Metanephros (tissue), 2 donors: ENCODE data around the gene MICALL1.

- RAMPAGE, long total RNA = no peak
Measured at GRCh38 chr22:37198277-37199266, 10.5 kb upstream of the C1QTNF6 start.

GRCh38 chr22:37283312-37283897 lies 1.1 kb downstream of the CYTH4 start:
- RAMPAGE, long total RNA = no peak

- RAMPAGE, long total RNA = no peak
Measured at GRCh38 chr22:37284082-37284788, 1.9 kb downstream of the CYTH4 start.

- RAMPAGE, long total RNA = no peak
Measured at GRCh38 chr22:37286821-37287210, 4.5 kb downstream of the CYTH4 start.

DNA sequence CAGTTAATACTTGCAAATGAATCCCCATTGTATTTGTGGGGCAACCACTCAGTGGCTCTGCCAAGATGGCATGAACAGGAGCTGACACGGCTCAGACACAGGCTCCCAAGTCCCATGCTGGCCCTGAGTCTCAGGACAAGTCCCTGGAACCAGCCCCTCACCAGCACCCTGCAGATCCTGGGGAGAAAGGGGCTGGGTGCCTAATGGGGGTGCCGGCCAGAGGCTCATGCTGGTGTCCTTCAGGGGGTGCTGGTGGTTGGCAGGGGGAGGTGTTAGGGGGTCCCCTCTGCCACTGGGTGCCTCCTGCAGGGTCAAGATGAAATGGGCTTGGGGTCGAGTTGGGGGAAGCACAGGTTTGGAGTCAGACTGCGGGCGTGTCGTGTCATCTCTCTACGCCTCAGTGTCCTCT lies 11.2 kb downstream of the CYTH4 start:
- RAMPAGE, long total RNA = no peak

DNA sequence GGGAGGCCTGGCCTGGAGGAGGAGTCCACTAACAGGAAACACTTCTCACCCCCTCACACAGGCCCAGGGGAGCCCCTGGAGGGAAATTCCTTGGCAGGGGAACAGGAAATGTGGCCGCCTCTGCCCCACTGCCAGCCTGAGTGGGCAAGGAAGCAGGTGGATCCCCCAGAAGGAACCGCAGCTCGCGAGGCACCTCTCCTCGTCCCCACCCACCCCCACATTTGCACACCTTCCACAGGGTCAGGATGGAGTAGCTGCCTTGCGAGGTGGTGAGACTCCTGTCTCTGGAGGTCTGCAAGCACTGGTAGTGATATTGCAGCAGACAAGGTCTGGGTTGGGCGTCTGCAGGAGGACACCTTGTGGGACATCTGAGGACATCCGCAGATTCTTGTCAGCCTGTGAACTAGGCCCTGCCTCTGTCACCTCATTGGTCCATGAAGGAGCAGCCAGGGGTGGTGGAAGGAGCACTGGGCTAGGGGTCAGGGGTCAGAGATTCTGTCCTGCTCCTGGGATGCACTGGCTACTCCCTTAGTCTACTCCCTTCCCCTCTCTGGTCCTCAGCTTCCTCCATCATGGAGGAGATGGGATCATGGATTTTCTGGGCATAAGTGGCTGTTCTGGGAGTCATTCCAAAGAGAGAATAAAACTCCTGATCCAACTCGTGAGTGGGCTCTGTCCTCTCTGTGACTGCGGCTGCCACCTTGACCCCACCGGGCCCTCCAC lies 32.5 kb downstream of the CYTH4 start:
- RAMPAGE, long total RNA = no peak

DNA sequence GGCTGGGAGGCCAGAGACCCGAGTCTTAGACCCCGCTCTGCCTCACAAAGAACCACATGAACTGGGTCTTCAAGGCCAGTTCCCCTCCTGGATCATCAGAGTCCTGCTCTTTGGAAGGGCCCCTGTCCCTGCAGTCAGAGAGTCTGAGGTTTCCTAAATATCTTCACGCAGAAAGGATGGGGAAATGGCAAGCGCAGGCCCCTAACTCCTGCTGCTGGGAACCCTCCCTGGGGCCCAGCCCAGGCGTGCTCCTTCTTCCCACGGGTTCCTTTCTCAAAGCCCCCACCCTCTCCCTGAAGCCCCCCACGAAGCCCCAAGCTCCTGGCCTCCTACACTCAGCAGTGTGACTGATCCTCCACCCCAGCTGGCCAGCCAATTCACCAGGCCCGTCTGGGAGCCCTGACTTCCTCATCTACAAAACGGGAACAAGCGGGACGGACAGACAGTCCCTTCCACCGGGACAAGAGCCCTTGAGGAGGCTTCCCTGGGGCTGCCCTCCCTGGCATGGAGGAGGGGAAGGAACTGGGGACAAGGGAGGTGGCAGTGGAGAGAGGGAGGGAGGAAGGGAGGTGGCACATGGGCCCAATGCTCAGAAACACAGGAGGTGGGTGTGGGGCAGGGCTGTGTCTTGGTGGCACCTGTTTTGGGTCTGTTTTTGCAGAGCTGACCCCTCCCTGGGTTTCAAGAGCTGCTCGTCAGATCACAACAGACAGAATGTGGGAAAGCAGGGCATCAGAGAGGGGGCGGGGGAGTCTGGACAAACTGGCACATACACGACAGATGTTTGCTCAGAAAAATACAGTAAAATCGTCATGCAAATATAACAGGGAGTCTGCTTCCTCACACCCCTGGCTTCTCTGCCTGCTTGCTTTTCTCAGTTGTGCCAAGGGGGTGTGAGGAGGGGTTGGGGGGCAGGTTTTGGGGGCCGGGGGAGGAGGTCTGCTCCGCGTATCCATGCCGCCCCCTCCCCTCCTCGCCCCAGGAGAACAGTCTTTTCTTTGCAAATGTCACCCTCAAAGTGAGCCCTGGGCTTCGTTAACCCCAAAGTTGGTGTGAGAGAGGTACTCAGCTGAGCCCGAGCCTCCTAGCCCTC lies 56.9 kb downstream of the ELFN2 start:
- RAMPAGE, long total RNA = no peak

GRCh38 chr22:37469333-37470280 lies 16.6 kb downstream of the MFNG start:
- RAMPAGE, long total RNA = no peak

DNA sequence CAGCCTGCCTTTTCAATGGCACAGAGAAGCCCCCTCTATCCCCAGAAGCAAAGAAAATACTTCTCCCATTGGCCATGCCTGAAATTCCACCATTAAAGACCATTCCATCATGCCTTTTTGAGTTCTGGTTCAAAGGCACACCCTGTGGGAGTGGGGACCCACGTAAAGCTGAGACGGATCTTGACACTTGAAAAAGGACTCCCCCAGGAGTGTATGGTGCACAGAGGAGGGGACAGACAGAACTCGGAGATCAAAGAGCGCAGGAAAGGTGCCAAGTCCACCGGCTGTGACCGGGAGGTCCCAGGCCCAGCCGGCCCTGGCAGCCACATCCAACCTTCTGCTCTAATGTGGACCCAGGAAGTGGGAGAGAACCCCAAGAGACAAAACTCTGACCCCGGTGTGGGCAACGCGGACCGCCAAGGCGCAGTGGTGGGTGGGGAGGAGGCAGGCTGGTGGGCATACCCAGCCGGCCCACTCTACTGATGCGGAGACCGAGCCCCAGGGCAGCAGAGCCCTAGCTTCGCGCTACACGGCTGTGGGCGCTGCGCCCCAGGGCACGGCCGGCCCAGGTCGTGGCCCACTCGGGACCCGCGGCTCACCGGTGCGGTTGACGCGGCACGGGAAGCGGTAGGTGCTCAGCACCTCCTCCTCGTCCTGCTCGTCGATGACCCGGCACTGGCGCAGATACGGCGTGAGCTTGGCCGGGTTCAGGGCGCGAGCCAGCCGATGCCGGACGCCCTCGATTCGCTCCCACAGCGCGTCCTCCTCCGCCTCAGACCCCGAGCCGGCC lies 653 bp downstream of the CARD10 start:
- RAMPAGE, long total RNA = no peak

DNA sequence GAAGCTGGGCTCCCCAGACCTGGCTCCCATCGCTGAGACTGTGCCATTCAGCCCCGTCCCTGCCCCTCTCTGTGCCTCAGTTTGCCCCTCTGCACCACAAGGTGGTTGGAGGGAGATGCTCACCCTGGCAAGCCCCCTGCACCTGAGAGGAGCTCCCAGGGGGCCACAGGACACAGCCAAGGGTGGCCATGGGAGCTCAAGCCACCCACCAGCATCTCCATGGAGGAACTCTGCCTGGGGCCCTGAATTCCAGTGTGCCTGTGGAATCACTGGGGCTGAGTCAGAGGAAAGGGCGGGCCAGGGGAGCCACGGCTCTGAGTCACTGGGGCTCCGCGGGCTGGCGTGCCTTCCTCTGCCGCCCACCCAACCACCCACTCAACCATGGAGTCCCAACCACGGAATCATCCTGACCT lies 6.1 kb upstream of the CARD10 start:
- RAMPAGE, long total RNA = no peak

DNA sequence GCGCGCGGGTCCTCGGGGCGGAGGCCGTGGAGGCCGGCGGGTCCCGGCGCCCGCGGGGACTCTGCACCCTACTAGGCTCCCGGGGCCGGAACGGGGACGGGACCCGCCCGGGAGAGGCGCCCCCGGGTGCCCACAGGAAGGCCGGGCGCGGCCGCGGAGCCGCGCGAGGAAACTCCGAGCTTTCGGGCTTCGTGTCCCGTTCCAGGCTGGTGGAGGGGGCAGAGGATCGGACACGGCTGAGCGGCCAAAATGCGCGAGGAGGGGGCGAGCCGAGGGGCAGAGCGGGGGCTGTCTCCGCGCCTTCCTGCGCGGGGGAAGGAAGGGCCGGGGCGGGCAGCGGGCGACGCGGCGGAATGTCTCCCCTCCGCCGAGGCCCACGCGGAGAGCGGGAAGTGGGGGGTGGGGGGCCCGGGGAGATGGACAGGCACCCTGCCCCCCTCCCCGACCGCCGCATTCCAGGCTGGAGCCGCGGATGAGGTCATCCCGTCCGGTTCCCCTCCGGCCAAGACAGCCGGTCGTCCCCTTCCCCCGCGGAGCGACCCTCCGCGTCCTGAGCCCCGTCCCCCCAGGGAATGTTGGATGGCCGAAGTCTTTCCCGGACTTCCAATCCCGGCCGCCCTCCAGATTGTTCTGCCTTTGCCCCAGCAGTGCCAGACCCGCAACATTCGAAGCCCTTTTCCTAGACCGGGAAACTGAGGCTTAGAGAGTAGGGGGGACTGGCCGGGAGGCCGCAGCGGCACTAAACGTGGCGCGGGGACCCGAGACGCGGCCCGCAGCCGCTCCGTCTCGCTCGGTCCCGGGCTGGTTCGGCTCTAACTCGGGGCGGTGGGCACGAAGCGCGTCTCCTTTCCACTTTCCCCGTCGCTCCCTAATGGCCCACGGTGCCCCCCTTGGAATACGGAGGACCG lies 575 bp downstream of the CDC42EP1 start:
- RAMPAGE, long total RNA = no peak

DNA sequence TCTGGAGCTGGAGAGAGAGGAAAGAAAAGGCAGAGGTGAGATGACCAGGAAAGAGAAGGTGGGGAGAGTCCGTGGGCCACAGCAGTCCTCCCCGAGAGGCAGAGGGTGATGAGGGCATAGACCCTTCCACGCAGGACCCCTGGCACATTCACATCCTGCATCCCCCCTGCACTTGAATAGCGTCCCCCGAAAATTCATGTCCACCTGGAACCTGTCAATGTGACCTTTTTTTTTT lies 2.8 kb downstream of the LGALS2 start:
- RAMPAGE, long total RNA = no peak

DNA sequence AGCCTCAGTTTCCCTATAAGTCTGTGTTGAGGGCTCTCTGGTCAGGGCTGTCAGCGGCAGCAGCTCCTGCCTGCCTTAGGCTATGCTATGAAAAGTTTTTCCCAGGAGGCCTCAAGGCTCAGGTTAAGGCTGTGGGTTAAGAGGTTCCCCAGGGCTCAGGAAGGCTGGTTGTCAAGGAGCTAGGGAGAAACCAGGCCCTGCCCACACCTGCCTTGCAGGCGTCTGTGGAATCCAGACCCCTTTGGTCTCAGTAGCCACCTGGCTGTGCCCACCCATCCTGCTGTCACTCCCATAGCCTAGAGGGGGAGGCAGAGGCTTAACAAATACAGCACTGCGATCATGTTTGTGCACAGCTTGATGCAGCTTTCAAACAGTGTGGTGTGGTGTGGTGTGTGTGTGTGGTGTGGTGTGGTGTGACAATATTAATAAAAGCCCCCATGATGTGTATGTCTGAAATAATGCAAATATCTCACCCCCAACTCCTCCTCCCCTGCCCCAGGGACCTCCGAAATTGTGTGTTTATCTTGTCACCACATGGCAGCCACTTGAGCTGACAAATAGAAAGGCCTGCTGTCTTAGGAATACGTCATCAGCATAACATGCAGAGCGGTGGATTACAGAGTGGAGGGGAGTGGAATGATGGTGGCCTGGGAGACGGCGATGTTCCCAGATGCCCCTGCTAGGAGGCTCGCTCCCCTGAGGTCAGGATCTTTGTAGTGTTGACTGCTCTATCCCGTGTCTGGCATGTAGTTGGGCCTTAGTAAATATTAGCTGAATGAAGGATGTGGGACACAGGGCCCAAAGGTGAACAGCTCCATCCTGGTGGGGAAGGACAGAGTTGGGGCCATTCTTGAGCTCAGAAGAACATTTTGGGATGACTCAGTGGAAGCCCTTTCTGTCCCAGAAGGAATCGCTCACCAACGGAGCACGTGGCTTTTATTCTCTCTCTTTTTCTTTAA lies 2.7 kb downstream of the PDXP start:
- RAMPAGE, long total RNA = no peak

DNA sequence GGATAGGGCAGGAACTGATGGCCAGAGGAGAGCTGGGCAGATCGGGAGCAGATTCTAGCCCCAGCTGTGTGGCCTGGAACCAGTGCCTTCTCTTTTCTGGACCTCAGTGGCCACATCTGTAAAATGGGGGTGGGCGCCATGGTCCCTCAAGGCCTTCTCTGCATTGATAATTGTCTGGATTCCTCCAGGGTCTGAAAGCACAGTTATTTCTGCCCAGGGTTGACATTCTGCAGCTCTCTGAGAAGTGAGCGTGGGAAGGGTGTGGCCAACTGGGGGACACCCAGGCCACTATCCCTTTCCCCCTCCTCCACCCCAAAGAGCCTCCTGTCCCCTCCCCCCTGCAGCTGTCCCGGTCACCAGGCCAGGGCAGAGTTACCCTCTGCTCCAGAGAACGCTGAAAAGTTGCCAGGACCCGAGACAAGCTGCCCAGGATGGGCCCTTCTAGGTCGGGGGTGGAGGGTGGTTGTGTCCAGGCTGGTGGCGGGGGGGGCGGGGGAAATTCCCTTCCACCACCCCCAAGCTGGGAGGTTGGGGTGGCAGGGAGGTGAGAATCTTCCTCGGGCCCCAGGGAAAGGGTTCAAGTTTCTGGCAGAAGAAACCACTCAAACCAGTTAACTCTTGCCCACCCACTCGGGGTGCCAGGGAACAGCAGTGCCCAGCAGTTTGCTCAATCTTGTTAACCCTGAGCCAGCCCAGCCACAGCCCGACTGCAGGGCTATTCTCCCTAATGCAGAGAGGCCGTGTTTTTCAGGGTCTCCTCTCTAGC lies 491 bp downstream of the LGALS1 start:
- RAMPAGE, long total RNA = no peak

DNA sequence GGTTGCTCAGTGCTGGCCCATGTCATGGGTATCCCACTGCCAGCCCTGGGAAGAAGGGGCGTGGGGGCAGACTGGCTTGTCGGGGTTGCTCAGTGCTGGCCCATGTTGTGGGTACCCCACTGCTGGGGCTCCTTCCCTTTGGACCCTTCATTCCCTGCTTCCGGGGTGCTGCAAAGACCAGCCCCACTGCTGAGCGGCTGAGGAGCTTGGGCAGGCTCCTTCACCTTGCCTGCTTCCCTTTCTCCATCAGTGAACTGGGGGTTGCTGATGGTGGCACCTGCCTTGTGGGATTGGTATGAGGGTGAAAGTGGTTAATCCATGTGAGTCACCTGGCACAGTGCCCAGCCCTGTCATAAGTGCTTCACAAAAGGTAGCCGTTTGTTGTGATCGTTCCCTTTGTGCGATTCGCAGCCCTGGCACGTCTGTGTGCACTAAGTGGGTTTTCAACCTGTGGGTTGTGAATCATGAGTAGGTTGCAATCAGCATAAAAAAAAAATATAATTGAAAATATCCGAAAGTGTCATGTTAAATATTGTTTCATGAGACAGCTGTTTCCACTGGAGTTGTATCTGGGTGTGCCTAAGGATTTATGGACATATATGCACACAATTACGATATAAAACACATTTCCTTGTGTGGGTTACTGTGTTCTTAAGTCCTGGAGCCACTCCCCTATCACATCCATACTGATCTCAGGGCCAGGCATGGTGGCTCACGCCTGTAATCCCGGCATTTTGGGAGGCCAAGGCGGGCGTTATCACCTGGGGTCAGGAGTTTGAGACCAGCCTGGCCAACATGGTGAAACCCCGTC lies 3.1 kb downstream of the NOL12 start:
- RAMPAGE, long total RNA = no peak

- RAMPAGE, long total RNA = no peak
Measured at GRCh38 chr22:37791823-37792279, 13.2 kb upstream of the H1-0 start.

- RAMPAGE, long total RNA = no peak
Measured at GRCh38 chr22:37905671-37906744, at the start of gene MICALL1. MICALL1 (plus strand) TSS chr22:37906297.

DNA sequence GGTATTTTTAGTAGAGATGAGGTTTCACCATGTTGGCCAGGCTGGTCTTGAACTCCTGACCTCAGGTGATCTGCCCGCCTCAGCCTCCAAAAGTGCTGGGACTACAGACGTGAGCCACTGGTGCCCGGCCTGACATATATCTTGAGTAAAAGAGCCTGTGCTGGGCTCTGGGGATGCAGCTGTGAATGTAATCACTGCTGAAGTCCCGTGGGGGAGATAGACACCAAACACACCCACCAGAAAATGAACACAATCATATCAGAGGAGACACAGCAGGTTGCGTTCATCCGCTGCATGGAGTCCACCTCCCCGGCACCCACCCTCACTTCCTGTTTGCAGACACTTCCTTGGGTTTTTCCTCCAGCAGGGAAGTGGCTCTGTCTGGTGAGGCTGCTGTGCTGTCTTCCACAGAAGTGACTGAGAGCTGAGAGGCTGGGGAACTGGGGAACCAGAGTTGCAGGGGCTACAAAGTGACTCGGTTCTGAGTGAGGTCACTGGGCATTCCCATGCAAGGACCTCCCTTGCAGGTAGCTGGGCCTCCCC lies 7.1 kb downstream of the MICALL1 start:
- RAMPAGE, long total RNA = no peak

DNA sequence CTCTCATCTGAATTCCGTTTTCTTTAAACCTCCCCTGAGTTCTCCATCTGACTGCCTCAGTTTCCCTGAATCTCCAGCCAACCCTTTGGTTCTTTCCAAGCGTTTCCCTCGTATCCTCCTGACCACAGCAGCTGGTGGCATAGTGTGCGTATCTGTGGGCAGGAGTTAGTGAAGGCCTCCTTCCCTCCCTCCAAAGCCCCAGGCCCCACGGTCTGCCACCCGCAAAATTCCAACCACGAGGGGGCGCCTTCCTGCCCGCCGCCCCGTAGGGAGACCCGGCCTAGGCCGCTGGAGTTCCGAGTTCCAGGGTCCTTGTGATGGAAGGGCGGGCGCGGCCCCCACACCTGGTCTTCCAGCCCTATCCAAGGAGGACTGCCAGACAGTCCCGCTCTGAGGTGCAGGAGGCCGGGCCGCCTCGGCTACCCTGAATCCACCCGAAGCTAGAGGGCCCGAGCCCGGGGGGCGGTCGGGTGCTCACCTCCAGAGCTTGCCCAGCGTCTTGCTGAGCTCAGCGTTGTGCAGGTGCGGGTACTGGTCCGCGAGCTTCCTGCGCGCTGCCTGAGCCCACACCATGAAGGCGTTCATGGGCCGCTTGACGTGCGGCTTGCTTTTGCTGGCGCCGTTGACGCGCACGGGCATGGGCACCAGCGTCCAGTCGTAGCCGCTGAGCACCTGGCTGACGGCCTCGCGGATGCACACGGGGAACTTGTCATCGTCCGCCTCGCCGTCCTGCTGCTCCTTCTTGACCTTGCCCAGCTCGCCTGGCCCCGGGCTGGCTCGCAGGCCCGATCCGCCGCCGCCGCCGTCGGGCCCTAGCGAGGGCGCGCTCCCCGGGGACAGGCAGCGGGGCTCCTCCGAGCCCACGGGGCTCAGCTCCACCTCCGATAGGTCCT lies 1.2 kb downstream of the SOX10 start:
- RAMPAGE, long total RNA = no peak

- RAMPAGE, long total RNA = no peak
Measured at GRCh38 chr22:38163540-38164378, 17.9 kb downstream of the PLA2G6 start.